H4 (cell line): ENCODE results near the genes H3C4, H2BC8, H1-3, ZNF322, H4C9 and POM121L2.

GRCh38 chr6:26194841-26195753 is 2.0 kb downstream of the H3C4 start:
- RAMPAGE, long total RNA = no peak

DNA sequence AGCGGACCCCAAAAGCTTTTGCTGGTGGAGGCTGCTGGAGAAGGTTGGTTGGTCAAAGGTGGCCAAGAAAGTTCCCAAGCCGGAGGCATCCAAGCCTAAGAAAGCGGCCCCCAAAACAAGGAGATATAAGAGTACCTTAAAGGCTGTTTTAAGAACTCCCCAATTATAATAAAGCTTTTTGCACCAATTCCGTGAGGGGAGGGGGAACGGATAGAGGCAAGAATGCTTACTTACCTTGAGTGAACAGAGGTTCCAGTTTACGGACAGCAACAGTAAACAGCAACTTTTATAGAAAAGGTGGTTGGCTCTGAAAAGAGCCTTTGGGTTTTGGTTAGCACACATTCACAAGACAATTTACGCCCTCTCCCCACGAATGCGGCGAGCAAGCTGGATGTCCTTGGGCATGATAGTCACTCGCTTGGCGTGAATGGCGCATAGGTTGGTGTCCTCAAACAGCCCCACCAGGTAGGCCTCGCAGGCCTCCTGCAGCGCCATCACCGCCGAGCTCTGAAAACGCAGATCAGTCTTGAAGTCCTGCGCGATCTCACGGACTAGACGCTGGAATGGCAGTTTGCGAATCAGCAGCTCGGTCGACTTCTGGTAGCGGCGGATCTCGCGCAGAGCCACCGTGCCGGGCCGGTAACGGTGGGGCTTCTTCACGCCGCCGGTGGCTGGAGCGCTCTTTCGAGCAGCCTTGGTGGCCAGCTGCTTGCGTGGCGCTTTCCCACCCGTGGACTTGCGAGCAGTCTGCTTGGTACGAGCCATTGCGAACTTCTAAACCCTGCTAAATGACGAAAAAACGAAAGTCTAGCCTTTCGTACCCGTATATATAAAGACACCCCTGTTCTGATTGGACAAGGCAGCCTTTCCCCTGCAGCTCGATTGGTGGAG is at the start of gene H3C4:
H3C4 (minus strand) TSS at position 801 of the 891 bp plus-strand sequence.
- RAMPAGE, long total RNA = start-site peak on the minus strand centred at position 802 of the sequence, 7 bp wide, 324 reads

DNA sequence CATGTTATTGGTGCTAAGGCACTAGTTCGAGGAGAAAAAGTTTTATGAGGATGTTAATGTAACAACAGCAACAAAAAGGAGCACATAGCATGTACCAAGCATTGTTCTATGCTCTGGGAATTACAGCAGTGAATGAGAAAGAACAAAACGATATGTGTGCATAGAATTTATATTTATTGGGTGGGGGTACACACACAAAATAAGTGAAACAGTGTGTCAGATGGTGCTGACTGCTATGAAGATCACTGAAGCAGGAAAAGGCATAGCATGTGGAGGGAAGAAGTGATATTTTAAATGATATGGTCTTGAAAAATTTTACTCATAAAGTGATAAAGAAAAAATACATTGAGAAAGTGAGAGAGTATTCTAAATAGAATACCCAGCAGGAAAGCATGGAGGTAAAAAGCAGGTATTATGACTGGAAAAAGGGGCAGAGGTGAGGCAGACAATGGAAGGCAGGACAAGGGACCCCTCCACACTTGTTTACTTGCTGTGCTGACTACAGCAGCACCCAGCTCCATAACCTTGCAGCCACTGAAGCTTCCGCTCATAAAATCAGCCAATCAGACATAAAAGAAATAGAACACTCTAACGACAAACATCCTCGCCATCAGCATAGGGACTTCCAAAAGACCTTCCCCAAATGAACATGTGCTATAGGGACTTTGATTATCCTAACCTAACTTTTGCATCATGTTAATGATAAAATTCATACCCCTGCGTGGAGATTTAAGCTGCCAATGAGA is 2.7 kb downstream of the H4C5 start:
- RAMPAGE, long total RNA = no peak

- RAMPAGE, long total RNA = no peak
Measured at GRCh38 chr6:26215853-26216793, at the start of gene H2BC8. Gene H2BC8 (minus strand): TSS chr6:26216688.

DNA sequence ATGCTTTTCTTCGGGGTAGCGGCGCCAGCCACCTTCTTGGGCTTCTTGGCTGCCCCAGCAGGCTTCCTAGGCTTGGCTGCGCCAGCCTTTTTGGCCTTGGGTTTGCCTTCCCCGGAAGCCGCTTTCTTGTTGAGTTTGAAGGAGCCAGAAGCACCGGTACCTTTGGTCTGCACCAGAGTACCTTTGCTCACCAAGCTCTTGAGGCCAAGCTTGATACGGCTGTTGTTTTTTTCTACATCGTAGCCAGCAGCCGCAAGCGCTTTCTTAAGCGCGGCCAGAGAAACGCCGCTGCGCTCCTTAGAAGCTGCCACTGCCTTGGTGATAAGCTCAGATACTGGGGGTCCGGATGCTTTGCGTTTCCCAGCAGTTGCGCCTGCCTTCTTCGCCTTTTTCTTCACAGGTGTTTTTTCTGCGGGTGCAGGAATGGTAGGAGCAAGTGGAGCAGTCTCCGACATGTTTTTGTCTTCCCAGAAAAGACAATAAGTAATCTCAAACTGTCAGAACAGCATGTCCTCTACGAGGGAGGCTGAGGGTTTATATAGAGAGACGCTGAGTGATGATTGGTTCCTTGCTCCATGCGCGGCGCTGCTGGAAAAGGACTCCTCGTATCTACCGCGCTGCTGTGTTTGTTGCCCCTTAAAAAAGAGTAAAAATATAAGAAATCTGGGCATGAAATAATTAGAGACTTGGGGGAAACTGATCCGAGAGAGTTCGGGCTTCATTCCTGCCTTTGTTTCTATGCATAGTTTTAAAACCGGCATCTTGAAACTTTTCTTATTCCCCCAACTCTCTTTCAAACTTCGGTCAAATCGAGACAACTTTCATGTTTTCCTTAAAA is at the start of gene H1-3:
H1-3 (minus strand) TSS at position 509 of the 838 bp plus-strand sequence.
- RAMPAGE, long total RNA = start-site peak on the minus strand centred at position 511 of the sequence, 5 bp wide, 2,118 reads

DNA sequence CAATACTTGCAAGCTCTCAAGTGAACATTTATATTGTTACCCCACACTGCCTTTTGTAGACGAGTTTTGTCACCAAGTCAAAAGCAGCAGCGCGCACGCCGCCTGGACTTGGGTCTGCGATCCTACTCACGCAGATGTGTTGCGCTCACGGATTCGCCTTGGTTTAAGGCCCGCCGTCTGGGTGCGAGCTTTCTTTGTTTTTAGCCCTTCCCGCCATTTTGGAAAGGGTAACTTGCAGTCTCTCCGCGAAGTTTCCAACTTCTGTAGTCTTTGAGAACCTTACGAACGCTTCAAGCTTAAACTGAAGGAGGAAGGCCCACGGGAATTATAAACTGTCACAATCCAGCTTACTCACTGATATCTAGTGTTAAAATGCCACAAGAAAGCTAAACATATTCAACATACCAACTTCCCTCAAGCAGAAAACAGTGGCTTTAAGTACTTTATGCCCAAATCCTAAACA is 764 bp downstream of the H4C8 start:
- RAMPAGE, long total RNA = no peak

- RAMPAGE, long total RNA = no peak
Measured at GRCh38 chr6:26299363-26299967, 14.1 kb upstream of the H4C8 start.

DNA sequence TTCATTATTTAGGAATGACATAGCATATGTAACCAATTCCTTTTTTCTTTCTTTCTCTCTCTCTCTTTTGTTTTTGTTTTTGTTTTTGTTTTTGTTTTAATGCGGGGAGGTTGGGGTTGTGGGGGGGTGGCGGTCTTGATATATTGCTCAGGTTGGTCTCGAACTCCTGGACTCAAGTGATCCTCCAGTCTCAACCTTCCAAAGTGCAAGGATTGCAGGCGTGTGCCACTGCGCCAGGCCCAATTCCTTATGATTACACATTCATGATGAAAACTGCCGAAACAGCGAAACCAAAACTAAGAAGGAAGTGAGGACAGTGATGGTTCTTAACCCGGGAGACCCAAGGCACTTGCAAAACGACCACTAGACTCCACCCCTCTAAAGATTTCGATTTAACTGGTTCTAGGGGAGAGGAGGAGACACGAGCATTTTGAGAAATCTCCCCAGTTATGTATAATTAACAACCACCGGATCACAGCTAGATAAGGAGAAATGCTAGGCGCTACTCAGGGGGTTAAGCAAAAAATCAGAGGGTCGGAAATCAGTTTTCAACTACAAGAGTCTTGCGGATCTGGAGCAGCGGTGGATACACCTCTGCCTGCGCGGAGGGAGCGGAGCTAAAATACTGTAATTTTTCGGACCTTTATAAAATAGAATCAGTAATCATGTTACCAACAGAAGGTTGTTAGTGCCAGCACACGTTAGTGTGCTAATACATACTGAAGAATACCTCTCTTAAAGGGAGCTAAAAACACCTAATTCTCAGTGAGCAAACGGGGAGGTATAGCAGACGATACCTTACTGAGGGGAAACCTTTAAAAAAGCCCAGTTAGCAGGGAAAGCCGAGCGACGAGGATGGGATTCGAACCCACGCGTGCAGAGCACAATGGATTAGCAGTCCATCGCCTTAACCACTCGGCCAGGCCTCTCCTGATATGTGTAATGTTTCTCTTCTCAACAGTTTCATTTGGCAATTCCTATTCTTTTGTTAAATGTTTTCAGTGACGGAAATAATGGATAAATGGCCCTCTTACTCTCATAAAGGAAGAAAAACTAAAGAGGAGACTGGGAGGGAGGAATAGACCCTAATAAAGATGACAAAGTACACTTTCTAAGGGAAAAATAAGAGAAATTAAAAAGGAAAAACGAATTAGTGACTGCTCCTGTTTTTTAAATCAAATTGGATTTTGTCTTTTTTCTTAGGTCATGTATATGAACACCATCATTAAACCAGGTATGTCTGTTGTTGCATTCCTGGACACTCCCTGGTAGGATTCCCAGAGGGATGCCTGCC is 19.8 kb upstream of the H4C8 start:
- RAMPAGE, long total RNA = no peak

- RAMPAGE, long total RNA = no peak
Measured at GRCh38 chr6:26363956-26364770, 835 bp upstream of the BTN3A2 start.

DNA sequence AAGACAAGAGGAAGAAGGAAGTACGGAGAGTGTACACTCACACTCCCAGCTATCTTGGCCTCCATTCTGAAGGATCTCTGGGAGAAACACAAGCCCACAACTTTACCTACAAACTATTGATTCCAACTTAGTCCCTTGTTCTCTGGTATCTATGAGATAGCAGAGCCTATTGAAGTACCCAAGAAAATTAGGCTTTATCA is 1.0 kb upstream of the BTN3A3 start:
- RAMPAGE, long total RNA = no peak

DNA sequence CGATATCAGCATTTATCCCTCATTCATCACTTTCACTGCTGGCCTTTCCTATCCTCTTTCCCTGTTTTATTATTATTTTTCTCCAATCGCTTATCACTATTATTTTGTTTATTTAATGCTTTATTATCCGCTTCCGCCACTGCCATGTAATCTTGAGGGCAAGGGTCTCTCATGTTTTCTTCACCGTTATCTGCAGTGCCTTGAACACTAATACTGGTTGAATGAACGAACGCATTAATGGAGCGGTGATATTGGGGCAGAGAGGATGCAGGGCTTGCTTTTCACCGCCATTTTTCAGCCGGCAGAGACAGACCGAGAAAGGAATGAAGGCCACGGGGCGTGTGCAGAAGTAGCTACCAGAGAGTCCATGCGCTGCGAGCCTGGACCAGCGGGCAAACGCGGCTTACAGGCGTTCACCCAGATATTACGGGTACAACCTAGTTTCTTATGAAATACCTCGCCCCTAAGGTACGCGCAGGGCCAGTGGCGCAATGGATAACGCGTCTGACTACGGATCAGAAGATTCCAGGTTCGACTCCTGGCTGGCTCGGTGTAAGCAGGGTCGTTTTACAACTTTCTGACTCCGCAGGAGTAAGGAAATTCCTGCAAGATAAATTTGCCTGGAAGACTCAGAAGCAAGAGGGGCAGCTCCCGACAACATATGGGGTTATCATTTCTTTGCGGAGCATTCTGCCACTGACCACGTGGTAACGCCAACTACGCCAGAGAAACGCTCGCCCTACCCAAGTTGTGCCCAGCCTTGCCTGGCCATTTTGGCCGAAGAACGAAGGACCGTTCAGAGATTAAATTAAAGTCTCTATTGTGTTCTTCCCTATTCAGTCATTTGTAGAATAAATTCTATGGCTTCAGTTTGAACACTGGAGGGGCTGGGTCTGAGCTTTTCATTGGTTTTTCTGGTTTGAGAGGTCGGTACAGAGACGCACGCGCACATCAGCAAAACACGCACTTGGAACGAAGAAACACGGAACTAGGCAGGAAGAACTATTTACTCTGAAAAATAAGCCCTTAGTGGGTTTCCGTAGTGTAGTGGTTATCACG is 816 bp upstream of the HMGN4 start:
- RAMPAGE, long total RNA = no peak

DNA sequence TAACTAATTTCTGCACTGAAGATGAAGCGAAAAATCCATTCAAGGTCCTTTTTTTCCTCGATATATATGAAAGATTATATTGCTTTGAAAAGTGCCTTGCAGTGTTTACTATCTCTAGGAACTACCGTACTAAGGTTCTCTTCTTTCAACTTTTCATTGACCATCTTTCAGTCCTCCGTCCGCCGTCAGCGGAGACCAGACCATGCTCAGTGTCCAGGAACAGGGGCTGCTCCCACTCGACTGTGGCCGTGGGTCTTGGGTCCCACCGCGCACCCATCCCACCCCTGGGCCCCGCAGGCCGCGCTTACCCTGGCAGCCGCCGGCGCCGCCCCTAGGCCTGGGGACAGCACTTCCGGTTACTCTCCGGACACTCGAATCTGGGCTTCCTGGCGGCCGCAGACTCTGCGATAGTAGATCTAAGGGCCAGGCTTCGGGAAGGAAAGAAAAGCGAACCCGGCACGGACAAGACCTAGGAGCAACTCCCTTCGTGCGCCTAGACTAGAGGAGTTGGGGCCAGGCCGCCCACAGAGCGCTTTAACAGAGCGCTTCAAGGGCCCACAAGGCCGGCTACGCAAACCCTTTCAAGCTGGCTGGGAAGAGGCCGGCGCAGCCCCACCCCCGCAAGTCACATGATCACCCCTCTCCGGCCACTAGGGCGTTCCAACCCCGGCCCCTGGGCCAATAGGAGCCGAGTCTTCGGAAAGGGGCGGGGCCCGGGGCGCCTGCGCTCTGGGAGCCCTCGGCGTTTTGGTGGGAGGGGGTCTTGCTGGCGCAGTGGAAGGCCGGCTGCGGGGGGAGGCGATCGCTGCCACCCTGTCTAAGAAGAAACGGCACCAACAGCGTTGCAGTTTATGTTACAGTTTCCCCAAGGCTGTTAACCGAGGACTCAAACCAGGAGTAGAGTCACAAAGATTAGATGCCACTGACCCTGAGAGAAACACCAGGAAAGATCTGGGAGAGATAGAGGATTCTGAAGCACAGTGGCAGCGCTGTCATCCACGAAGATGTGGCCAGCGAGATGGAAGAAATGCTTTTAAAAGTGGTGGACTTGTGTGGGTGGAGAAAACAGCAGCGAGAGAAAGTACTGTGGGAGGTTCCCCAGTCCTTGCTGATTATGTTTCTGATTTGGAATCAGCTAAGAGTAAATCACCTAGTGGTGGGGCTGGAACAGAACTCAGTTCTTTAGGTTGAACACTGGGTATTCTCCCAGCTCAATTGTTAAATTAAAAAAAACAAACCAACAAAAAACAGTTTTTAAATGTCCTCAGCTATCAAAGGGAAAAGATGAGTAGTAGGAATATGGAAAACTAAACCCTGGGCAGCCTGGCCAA is at the start of gene ZNF322:
ZNF322 (minus strand) TSS at position 614 of the 1,331 bp plus-strand sequence.
- RAMPAGE, long total RNA = start-site peak on the minus strand centred at position 597 of the sequence, 19 bp wide, 25 reads

DNA sequence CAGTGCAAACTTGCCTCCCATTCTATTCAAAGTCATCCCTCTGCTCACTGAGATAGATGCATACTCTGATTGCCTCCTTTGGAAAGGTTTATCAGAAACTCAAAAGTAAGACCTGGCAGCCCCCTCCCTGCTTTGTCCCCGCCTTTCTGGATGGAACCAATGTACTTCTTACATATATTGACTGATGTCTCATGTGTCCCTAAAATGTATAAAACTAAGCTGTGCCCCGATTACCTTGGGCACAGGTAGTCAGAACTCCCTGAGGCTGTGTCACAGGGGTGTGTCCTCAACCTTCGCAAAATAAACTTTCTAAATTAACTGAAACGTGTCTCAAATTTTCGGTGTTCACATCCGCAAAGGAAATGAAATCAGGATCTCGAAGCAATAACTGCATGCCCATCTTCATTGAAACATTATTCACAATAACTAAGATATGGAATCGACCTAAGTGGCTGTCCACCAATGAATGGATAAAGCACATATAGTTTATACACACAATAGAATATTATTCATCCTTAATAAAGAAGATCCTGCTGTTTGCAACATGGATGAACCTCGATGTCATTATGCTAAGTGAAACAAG is 114.1 kb downstream of the H2BC11 start:
- RAMPAGE, long total RNA = no peak

DNA sequence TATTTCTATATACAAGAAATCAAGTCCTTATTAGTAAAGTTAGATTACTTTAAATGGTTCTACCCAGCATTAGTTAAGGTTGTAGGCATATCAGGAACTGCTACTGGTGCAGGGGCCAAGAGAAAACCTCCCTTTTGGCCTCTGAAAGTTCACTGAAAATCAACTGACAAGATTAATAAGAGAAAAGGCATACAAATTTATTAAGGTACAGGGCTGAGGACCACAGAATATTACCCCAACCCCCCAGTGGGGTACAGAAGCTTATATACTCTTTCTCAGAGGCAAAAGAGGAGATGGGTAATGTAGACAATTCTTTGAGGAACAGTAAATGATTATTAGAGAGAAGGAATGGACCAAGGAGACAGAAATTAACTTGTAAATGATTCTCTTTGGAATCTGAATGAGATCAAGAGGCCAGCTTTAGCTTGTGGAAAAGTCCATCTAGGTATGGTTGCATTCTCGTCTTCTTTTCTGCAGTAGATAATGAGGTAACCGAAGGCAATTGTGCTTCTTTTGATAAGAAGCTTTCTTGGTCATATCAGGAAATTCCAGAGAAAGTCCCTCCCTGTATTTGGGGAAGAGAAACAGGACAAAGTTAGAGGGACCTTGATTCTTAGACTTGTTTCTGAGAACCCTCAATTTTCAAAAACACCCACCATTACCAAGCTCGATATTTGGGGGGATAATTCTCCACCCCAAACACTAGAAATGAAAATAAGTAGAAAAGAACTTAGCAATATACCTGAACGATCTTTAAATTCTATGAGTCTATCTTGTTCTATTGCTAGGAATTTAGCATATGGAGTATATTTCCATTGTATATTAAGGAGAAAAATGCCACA is 744 bp upstream of the H4C9 start:
- RAMPAGE, long total RNA = no peak

- RAMPAGE, long total RNA = no peak
Measured at GRCh38 chr6:27139081-27139349, at the start of gene H4C9. Gene H4C9 (plus strand): TSS chr6:27139282.

- RAMPAGE, long total RNA = no peak
Measured at GRCh38 chr6:27162152-27162628, 15.3 kb downstream of the H2AC12 start.

DNA sequence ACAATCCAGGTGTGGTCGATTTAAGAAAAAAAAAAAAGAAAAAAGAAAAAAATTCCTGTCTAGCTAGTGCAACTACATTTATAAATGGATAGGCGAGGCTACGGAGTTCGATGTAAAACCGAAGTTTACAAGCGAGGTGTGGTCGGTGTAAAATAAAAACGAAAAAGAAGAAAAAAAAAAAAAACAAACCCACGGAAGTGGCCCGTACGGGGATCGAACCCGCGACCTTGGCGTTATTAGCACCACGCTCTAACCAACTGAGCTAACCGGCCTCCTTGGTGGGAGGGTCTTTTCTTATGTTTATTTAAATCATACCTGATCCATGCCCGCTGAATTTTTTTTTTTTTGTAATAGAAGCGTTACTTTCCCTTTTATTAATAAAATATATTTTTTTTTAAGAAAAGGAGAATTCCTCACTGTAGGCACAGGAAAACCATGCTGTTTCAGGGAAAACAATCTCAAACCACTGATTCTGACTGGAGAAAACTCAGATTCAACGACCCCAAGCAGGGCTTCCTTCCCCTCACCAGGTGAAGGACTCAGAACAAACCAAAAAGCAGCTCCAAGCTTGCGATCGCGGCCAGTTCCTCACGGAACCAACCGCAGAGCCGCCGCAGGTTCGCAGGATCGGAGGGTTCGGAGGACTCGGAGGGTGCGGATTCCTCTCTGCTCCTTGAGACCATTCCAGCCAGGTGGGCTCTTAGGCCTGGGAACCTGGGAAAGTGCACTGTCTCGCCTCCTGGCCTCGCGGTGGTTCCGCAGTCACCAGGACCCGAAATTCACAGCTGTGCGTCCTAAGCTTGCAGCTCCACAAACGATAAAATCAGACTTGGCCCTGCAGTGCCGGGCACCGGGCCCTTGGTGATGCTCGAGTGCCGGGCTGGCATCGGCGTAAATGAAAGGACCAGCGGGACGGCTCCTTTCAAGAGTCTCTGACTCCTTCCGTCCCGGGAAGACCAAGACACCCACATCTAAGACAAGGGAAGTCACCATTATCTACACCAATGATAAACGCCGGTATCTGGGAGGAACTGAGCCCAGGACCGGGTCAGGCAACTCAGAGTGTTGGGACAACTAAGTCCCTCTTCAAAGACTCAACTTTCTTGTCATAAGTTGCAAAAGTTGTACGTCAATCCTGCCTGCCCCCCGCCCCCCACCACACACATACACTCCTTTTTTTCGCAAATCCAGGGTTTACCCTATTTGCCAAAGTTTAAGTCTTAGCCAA is 30.5 kb downstream of the H2AC12 start:
- RAMPAGE, long total RNA = no peak

DNA sequence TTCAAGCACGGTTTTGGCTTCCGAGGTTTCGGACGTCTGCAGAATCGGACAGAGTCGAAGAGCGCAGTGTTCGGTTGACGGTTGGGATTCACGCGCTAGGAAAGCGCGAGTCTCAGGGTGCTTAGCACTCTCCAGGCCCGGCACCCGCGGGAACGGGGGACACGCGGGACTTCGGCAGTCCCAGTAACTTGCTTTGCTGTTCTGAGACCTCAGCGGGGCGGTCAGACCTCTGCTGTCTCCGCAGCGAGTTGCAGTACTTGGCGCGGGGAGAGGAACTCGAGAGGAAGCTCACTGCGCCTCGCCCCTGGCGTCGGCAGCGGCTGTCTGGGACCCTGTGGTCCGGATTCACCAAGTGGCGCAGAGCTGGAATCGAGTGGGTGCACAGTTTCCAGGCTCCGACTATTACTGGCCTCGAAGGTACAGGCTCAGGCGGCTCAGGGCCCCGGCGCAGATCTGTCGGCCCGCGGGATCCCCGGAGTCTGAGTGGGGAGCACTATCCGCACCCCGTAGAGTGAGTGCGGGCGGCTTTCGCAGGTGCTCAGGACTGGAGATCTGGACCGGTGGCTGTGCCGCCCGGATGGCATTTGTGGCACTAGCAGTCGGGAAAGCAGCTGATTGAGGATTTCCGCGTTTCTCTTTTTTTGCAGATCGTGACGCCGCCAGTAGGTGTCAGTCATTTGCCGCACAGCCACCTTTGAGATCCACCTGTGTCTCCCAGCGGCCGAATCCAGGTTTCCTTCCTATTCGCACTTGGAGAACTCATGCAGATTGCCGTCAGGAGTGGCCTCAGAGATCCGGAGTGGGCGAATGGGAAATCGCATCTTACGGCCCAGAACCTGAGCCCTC is at the start of gene POM121L2:
POM121L2 (minus strand) TSS at position 76 of the 846 bp plus-strand sequence.
- RAMPAGE, long total RNA = no peak

DNA sequence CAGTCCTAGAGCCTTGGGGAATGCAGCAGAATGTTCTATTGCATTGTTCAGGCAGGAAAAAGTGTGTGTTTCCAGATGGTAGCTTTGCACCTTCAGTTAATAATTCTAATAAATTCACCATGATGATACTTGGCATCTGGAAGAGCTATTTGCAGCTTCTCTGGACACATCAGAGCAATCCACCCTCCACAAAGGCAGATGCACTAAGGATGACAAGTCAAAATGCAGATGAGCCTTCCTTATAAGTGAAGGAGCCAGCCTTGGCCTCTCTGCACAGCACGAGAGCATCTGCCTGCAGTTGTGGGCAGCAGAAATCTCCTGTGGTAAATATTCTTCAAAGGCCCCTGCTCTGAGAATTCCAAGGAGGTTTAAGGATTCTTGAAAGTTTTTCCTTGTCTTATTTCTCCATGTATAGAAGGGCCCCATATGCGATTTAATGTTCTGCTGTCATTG is 6.9 kb upstream of the POM121L2 start:
- RAMPAGE, long total RNA = no peak

DNA sequence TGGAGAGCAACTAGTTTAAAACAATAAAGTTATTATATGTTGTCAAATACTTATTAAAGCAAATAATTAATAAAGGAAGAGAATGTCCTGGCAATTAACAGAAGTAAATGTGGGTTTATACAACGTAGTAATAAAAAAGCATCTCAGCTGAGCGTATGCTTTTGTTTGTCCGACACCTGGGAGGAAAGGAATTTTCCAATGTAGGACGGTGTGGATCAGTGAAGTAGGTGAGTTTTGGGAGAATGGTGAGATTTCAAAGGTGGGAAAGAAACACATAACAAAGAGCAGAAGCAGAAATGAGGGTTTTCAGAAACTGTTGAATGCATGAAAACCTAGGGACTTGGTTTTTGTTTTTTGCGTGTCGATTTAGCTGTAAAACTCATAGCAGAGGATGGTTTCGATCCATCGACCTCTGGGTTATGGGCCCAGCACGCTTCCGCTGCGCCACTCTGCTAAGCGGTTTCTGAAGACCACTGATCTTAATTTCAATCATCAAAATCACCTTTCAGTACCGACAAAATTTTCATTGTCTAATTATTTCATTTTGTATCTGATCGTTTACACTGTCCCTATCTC is 20.6 kb upstream of the POM121L2 start:
- RAMPAGE, long total RNA = no peak